Breast (tissue), 4 donors: ENCODE results near the gene IRX4.

DNA sequence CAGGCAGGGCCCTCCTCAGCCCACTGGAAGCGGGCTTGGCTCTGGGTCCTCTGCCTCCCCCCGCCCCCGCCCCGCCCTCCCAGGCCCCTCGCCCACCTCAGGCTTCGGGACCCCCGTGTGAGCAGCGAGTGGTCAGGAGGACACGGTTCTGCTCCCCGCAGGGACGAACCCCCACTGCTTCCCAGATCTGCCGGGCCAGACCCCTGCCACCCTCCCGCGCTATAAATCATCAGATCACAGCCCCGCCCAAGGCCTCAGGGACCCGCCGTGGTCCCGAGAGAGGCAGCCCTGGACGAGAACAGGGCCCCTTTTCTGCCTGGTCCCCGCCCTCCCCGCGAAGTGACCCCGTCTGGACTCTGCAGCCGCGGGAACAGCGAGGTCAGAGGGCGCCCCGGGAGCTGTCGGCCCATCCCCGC lies 43.2 kb upstream of the SLC12A7 start:
- PRO-cap, 3 experiments: no peak in any of the 3 experiments
- RRBS: 4% methylated on average over 3 of the region's 30 CpGs

GRCh38 chr5:1341805-1342354 lies 3.0 kb downstream of the CLPTM1L start:
- PRO-cap, 3 experiments: no peak in any of the 3 experiments
- RRBS: no CpG with 5 or more reads among the region's 19 CpGs

GRCh38 chr5:1343278-1343987 lies 1.5 kb downstream of the CLPTM1L start:
- PRO-cap, 3 experiments: no peak in any of the 3 experiments
- RRBS: no CpG with 5 or more reads among the region's 10 CpGs

GRCh38 chr5:1489846-1490802 lies 33.6 kb downstream of the LPCAT1 start:
- PRO-cap, 3 experiments: no peak in any of the 3 experiments
- RRBS: 100% methylated on average over 2 of the region's 28 CpGs

- PRO-cap, 3 experiments: no peak in any of the 3 experiments
- RRBS: no CpG with 5 or more reads among the region's 4 CpGs
Observed at GRCh38 chr5:1508443-1508646, 15.4 kb downstream of the LPCAT1 start.

DNA sequence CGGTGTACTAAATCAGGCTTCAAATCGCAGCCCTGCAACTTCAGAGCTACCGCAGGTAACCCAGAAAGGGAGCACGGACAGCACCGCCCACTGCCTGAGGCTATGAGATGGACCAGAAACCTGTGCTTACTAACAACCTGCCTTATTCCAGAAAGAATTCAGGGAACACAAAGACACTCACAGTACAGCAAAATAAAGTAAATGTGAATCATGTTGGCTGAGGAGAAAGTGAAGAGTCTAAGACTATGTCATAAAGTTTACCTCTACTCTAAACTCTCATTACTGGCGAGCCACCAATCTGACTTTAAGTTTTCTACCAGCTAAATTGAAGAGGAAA lies 106.0 kb upstream of the LPCAT1 start:
- PRO-cap, 3 experiments: no peak in any of the 3 experiments
- RRBS: no CpG with 5 or more reads among the region's 6 CpGs

DNA sequence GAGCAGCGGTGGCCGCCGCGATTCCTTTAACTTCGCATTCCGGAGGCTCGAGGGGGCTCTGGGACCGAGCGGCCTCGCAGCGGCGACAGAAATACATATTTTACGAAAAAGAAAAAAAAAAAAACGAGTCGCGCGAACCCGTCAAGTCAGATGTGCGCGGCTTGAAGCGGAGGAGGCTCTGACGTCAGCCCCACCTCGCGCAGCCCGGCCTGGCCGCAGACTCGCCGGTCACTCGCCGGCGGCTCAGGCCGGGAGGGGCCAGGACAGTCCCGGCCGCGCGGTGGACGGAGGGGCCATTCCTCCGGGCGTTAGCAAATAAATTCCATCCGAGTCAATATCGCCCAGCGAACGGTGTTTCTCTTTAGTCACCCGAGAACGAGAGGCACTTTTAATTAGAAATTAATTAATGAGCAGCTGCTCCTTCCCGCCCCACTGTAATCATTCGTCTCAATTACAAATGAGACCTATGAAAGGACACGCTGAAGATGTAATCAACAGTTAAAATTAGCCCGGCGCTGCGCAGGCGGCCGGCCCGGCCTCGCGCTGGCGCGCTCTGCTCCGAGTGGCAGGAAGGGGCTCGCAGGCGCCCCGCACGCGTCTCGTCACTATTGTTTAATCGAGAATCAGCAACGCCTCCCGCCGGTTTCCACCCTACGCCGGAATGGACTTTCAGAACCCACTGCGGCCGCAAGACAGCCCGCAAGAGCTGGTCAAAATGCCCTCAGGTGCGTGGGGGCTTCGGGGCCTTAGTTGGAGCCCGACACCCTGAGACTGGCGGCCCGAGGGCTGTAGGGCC lies at the start of gene IRX4:
Gene IRX4, minus strand, starts transcription at position 104 of the 796 bp plus-strand sequence.
- PRO-cap, 3 experiments: peak in 2 of 3 experiments; most common plus-strand start position 218 of the sequence (in 1); most common minus-strand start position 564 of the sequence (in 1)
- RRBS: under 1% methylated on average over 16 of the region's 79 CpGs

- PRO-cap, 3 experiments: no peak in any of the 3 experiments
- RRBS: 69% methylated on average over 4 of the region's 19 CpGs
Observed at GRCh38 chr5:2129571-2130108, 246.9 kb upstream of the IRX4 start.

DNA sequence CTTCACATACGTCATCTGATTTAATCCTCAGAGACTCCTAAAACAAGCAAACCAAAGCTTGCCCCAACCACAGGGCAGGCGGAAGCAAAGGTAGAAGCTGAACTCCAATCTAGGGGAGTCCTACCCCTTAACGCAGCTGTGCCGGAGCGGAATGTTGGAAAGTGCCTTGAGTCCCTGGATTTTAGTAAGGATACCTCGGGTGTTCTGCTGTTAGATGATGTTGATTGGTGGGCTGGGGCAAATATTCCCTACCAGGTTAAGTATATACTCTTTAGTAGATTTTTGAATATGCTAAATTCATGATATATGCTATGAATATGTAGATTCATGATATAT lies 384.2 kb upstream of the IRX4 start:
- PRO-cap, 3 experiments: no peak in any of the 3 experiments
- RRBS: no CpG with 5 or more reads among the region's 6 CpGs

DNA sequence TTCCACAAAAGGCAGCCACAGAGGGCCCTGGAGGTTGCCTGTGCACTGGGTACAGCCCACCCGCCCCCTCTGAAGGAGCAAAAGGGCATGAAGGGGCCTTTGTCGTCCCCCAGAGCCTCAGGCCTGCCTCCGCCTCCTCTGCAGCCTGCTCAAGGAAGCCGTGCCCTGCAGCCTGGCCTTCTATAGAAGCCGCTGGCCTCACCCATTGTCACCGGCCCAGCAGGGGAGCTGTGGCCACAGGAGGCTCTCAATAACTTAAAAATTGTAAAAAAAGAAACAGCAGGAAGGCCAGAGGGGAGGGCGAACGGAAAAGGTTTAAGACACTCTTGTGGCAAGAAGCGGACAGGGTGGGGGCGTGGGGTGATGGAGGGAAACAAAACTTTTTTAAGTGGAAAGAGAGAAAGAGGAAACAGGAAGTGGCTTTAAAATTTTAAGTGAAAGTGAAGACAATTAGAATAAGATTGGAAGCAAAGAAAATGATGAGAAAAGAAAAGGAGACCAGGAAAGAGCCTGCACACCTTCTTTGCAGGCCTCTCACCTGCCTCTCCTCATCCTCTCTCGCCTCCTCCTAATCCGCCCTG lies 213.2 kb downstream of the IRX2 start:
- PRO-cap, 3 experiments: no peak in any of the 3 experiments
- RRBS: no CpG with 5 or more reads among the region's 12 CpGs

DNA sequence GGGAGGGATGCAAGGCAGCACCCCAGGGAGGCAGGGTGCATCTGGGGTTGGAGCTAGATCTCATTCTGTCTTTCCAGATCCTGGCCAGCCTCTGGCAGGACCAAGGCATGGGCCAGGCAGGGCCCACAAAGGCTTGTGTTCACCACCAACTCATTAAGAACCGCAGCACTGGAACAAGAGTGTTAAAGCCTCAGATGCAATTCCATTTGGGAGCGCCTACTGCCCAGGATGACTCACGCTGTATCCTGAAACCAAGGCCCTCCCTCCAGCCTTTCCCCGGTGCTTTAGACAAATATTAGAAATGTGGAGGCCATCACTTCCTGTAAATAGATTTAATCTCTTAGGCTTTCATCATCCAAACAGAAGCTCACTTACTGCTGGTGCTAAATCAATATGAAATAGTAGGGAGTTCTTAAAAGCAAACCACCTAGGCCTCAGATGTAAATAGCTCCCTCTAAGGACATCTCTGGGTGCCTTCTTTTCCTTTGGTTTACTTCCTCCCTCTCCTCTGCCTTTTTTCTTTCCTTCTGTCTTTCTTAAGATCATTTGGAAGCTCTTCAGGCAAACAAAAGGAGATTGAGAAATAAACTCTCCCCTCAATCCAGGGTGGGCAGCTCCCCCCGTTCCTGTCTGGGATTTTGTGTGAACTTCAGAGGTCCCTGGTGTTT lies 55.9 kb downstream of the IRX2 start:
- PRO-cap, 3 experiments: peak in 1 of 3 experiments; most common minus-strand start position 208 of the sequence (in 1)
- RRBS: no CpG with 5 or more reads among the region's 5 CpGs

DNA sequence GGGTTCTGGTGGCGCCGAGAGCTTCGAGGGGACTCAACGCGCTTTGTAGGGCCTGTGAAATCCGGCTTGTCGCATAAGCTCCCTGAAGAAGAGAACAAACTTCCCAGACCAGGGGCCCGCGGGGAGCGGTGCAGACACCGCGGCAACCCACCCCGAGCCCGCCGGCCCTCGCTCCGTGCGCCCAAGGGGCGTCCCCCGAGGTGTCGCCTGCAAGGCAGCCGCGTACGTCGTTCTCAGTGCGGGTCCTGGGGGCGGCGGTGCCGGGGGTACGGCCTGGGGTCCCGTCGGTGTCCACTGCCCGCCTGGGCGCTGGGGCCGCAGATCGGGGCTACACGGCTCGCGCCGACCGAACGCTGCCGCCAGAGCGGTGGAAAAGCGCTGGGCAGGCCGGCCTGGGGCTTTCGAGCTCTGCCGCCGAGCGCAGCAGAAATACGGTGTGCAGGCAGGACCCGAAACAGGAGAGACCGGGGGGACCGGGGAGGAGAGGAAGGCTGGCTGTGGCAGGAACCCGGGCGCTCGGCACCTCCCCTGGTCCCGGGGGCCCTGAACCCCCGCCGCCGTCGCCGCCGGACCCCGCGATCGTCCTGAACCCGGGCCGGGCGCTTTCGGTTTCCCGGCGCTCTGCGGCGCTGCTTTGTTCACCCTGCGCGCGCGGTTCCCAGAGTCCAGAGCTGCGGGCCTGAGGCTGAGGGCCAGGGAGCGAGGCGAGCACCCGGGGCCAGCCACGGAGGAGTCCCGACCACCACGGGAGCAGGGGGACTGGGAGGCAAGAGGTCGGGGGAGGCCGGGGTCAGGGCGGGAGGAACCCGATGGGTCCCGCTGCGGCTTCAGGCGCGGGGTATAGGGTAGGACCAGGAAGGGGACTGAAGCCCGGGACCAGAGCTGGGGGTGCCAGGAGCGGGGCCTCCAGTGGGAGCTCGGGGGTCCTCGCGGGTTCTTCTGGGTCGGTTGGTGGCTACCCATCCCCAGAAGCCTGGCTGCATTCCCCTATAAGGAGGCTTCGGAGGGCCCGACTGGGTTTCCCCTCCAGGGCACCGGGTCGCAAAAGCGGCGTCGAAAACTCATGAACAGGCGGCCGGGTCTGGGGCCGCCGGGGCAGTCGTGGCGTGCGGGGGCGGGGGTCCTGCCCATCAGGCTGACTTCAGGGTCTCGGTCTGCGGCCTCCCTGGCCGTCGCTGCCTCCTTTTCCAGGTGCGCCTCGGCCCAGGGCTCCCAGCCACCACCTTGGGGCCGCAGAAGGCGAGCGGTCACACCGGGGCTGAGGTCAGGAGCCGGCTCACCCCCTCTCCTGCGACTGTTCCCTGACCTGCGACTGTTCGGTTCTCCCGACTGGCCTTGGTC lies 11.9 kb downstream of the IRX2 start:
- PRO-cap, 3 experiments: peak in 3 of 3 experiments; most common plus-strand start position 460 of the sequence (in 2); most common minus-strand start position 586 of the sequence (in 2)
- RRBS: 9% methylated on average over 43 of the region's 130 CpGs

DNA sequence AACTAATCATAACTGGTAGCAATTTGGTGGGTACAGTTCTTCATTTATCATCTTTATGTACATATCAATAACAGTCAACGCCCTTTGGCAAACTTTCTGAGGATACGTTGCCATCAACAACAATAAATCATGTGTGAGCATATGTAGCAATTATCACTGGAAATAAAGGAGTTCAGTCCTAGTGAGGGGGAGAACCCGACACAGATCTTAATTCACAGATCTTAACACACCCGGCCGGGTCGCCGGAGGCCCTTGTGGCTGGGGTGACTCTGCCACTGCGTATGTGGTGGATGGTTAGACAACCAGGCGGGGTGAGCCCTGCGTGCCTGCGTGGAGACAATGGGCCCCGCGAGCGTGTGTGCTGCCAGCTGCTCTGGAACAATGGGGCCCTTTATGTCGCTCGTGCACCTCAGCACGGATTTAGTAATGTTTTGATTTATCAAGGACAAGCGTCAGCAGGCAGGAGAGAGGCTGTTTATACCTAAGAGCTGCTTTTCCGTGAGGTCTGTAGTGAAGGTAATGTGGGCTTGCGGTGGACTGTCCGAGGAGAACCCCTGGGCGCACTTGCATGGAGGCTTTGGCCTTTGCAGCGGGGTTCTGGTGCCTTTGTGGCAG lies 284.7 kb upstream of the IRX1 start:
- PRO-cap, 3 experiments: peak in 1 of 3 experiments; most common plus-strand start position 448 of the sequence (in 1)
- RRBS: no CpG with 5 or more reads among the region's 23 CpGs

- PRO-cap, 3 experiments: no peak in any of the 3 experiments
- RRBS: 14% methylated on average over 8 of the region's 36 CpGs
Observed at GRCh38 chr5:3591153-3591595, 4.5 kb upstream of the IRX1 start.

GRCh38 chr5:4865993-4867098 lies 273.8 kb upstream of the ADAMTS16 start:
- PRO-cap, 3 experiments: no peak in any of the 3 experiments
- RRBS: no CpG with 5 or more reads among the region's 70 CpGs

DNA sequence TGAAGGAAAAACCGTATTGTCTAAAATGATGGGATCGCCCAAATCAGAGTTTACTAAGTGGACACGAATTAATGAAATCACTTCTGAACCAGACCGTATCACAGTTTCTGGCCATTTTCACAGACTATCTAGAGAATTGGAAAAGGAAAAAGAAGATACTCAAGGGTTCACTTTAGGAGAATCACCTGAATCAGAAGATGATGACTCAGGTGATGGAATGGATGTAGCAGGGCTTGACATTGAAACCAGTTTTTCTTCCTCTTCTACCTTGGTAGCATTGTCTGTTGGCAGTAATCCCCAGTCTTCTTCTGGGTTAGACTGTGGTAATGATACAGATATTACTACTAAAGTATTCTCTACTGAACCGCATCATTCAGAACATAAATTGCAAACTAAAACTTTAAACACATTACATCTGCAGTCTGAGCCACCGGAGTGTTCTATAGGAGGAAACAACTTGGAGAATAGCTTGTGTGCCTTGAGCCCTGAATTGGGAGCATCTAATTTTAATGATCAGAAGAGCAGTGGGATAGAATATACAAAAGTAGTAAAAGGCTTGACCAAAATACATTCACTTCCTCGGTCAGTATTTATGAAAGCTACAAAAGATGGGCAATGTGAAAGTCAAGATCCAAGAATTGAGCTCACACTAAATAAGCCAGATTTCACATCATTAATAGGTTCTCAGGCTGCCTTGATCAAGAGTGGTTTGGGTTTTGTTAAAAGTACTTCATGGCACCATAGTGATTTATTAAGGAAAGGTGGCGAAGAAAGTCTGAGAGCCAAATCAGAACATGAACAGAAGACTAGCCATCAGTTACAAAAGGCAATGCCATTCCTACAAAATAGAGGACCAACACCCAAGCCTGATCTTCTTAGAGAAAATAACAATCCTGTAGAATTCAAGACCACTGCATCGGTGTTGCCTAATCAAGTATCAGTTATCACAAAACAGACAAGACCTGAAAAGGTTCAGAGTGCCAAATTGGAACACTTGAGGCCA lies 38.8 kb downstream of the ICE1 start:
- PRO-cap, 3 experiments: no peak in any of the 3 experiments
- RRBS: no CpG with 5 or more reads among the region's 9 CpGs

- PRO-cap, 3 experiments: no peak in any of the 3 experiments
- RRBS: no CpG with 5 or more reads among the region's 35 CpGs
Observed at GRCh38 chr5:5572279-5573289, 150.1 kb downstream of the ICE1 start.

GRCh38 chr5:6158909-6159378 lies 219.4 kb downstream of the MED10 start:
- PRO-cap, 3 experiments: no peak in any of the 3 experiments
- RRBS: no CpG with 5 or more reads among the region's 5 CpGs

GRCh38 chr5:6656355-6656878 lies 23.2 kb downstream of the SRD5A1 start:
- PRO-cap, 3 experiments: no peak in any of the 3 experiments
- RRBS: no CpG with 5 or more reads among the region's 9 CpGs

DNA sequence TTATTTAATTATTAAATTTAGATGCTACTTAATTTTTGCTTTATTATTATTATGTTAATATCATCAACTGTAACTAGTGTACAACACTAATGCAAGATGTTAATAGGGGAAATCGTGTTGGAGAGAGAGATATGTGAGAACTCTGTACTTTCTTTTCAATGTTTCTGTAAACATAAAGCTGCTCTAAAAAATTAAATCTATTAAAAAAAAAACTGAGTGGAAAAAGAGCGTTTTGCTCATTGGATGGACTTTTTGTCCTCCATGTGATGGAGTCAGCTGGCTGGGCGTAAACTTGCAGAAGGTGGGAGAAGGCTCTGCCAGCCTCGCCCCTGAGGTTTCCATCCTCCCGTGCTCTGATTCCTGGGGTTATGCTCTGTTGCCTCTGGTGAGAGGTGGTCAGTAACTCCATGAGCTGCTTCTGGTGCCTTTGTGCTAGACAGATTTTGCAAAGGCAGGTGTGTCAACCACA lies 39.0 kb upstream of the TENT4A start:
- PRO-cap, 3 experiments: no peak in any of the 3 experiments
- RRBS: no CpG with 5 or more reads among the region's 5 CpGs